Amniotic epithelial cell (primary cell): Measurements from ENCODE around the gene TSHZ1.

DNA sequence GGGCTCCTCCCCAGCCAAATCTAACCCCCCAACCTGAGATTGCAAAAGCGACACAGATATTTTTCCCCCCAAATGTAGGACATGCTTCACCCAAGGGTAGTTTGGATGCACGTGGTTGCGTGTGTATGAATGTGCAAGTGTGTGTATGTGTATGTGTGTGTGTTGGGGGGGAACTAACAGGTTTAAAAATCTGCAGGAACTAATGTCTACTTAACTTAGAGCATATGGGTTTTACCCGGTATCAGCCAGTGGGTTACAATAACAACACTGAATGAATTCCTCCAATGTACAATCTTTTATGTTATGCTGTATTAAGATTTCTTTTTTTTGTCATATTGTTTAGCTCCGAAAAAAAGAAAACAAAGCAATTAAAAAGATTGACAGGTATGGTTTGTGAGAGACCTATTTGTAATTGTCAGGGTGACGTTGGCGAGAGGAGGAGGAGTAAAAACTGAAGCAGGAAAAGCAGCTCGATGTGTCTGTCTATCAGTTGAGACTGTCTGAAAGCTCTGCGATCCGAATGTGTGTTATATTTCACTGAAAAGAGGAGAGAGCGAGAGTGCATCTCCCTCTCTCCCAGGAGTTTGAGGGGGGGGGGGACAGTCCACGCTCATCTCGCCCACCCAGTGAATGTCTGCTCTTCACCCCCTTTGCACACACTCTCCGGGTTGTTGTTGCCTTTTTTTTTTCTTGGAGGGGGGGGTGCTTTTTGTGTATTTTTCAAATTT, at the start of gene TSHZ1:
TSS of gene TSHZ1 (plus strand) at position 489 of the 728 bp plus-strand sequence.
- RRBS, result 17% methylated on average over 1 of the region's 14 CpGs

- RRBS, result no CpG with 5 or more reads among the region's 10 CpGs
Observed at GRCh38 chr18:75218357-75219074, 7.9 kb downstream of the TSHZ1 start.

DNA sequence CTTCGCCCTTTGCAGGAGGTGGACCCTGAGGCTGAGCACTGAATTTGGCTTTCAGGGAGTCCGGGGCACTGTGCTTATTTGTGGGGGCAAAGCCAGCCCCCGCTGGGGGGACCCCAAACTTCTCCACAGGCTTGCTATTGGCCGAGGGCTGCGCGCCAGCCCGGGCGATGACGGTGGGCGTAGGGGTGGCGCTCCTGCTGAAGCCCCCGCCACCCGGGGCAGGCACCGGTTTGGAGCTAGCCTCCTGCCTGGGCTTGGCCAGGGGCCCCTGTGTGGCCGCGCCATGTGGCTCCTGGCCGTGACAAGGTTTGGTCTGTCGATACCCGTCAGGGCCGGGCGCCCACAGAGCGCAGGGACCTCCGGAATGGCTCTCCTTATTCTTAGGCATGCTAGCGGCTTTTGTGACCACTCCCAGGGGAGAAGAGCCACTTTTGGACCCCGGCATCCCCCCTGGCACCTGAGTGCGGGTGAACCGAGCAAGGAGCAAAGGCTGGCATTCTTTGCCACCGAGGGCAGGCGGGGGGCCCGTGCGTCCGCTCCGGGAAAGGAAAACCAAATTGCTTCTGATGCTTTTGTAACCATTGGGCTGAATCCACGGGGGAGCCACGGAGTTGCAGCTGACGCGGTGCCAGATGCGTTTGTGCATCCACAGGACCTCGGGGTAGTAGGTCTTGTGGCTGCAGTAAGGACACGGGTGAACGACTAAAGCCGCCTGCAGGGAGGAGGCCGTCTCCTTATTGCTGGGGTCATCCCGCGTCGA, 115.7 kb downstream of the ZNF516 start:
- RRBS, result 96% methylated on average over 20 of the region's 46 CpGs

DNA sequence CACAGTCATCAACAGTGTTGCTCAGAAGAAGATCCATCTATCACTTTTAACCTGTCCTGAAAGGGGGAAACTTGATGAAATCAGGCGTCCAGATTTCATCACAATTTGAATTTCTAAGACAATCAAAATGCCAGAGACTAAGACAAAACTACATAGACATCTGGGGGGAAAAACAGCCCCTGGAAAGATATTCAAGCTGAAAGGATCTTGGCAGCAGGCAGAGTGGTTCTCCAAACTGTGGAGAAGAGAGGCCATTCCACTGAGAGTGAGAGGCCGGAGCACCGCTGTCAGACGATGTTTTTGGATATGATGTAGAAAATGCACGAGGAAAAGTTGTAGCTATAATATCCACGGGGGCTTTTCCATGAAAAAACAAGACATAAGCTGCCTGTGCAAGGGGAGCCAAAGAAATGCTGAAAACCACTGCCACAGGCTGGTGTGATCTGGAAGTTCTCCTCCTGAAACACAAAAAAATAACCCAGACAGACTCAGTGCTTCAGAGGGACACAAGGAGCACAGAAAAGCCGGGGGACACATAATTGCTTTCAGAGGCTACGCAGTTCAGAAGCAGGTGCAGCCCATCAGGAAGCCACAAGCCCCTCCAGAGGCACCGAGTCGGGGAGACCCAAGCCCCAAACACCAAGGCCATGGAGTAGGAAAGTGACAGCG, 98.4 kb downstream of the ZNF516 start:
- RRBS, result no CpG with 5 or more reads among the region's 11 CpGs

DNA sequence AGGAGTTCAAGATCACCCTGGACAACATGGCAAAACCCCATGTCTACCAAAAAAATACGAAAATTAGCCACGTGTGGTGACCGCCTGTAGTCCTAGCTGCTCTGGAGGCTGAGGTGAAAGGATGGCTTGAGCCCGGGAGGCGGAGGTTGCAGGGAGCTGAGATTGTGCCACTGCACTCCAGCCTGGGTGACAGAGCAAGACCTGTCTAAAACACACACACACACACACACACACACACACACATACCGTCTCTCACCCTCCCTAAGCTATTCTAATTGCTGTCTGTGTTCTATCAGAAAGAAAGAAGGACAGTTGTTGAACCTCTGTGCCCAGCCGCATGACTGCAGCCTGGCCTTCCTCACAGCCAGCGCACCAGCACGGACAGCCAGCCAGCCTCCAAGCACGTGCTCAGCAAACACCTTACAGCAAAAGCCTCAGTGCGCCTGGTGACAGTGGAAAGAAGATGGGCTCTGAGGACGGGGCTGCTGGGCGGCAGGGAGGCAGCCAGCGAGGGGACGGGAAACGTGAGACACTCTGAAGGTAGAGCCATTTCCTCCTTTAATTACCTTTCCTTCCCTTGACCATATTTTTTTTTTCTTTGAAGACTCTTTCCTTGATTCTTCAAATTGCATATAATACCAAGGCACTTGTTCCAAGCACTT, 58.1 kb downstream of the ZNF516 start:
- RRBS, result no CpG with 5 or more reads among the region's 16 CpGs

DNA sequence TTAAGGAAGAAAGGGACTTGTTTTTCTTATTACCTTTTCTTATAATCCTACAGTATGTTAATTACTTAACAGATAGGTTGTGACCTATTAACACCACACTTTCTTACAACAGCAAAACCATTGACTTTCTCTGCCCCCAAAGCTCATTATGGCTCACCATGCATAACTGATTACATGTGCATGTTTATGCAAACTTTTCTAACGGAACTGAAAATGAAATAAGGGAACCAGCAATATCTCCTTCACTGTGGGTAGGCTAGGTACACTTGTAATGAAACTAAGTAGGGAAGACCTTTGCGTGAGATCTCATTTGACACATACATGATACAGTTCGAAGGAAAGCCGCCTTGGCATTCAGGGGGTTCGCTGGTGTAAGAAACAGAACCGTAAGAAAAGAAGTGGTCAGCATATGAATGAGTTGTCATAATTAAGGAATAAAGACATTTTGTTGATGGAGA, 4.9 kb upstream of the ZNF516 start:
- RRBS, result no CpG with 5 or more reads among the region's 6 CpGs

- RRBS, result no CpG with 5 or more reads among the region's 7 CpGs
Observed at GRCh38 chr18:76670547-76670901, 151.8 kb upstream of the ZNF236 start.

GRCh38 chr18:76686675-76686921, 135.8 kb upstream of the ZNF236 start:
- RRBS, result no CpG with 5 or more reads among the region's 9 CpGs

DNA sequence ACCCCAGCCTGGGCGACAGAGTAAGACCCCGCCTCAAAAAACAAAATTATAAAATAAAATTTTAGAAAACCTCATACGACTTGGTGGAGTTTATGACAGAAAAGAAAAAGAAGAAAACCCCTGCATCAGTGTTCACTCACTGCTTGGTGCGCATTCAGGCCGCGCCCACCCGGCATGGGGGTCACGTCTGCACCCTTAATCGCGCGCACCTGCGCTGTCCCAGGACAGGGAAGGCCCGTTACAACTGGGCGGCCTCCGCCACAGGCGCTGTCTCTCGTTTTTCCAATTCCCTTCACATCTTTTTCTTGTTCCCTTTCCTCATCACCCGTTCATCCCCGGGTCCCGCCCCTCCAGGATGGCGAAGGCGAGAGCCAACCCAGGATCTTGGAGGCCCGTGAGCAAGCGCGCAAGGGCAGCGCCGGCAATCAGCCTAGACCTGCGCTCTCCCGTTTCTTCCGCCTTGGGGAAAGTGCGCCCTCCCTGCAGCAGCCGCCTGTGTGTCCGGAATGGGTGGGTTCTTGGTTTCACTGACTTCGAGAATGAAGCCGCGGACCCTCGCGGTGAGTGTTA, 35.1 kb upstream of the ZNF236 start:
- RRBS, result 42% methylated on average over 14 of the region's 38 CpGs

DNA sequence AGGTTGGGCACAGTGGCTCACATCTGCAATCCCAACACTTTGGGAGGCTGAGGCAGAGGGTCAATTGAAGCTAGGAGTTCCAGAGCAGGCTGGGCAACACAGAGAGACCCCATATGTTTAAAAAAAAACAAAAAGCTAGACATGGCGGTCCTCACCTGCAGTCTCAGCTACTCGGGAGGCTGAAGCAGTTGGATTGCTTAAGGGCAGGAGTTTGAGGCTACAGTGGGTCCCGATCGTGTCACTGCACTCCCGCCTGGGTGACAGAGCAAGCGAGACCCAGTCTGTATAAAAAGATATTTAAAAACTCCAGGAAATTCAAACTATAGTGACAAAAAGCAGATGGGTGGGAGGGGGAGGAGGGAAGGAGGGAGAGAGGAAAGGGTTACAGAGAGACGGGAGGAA, 1.0 kb upstream of the ZNF236 start:
- RRBS, result no CpG with 5 or more reads among the region's 7 CpGs

DNA sequence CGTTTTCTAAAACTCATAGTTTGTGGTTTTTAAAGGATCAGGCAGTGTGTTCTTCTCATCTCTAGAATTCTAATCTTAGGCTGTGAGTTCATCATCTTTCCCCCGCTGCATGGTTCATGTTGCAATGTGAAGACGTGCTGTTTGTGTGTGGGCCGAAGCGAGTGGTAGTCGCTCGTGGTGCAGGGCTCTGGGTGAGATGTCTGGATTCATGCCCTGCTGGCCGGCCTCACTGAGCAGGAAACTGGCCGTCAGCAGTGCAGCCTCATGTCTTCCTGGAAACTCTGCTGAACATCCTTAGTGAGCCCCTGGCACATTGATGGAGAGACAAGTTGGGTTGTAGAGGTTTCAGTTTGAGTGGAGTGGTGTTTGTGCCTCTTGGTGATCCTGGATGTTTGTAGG, 110.1 kb downstream of the ZNF236 start:
- RRBS, result no CpG with 5 or more reads among the region's 9 CpGs

GRCh38 chr18:76967441-76968366, 145.3 kb downstream of the ZNF236 start:
- RRBS, result 5% methylated on average over 2 of the region's 15 CpGs

GRCh38 chr18:76987767-76988811, 144.5 kb downstream of the MBP start:
- RRBS, result no CpG with 5 or more reads among the region's 28 CpGs

GRCh38 chr18:77060666-77061829, 71.5 kb downstream of the MBP start:
- RRBS, result no CpG with 5 or more reads among the region's 14 CpGs

- RRBS, result no CpG with 5 or more reads among the region's 15 CpGs
Observed at GRCh38 chr18:77068313-77069187, 64.0 kb downstream of the MBP start.

GRCh38 chr18:77086696-77086965, 46.0 kb downstream of the MBP start:
- RRBS, result no CpG with 5 or more reads among the region's 6 CpGs

GRCh38 chr18:77086966-77088028, 45.3 kb downstream of the MBP start:
- RRBS, result 6% methylated on average over 16 of the region's 66 CpGs

DNA sequence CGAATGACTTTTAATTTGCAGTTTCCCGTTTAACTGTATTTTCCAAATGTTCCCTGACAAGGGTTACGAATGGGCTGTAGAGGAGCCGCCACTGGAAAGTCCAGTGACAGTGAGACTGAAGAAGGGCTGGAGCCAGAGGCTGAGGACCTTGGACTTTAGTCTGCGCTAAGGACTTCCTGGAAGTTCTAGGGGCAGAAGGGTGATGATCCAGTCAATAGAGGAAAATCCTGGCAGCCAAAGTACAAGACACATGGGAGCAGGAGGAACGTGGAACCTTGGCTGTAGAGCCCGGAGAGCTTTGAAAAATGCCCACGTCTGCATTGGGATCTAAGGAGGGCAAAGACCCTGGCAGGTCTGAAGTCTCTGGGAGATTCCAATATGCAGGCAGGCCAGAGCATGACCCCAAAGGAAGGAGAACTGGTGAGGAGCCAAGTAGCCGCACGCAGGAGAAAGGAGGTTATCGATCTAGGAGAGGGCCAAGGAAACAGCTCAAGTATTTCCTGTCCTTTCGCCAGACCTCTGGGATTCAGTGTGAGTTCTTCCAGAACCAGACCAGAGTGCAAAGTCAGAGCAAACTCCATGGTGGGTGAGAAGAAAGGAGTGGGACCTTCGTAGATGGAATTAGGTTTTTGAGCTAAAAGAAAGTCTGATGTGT, 28.5 kb downstream of the MBP start:
- RRBS, result no CpG with 5 or more reads among the region's 13 CpGs

GRCh38 chr18:77124645-77125681, 7.6 kb downstream of the MBP start:
- RRBS, result no CpG with 5 or more reads among the region's 11 CpGs

DNA sequence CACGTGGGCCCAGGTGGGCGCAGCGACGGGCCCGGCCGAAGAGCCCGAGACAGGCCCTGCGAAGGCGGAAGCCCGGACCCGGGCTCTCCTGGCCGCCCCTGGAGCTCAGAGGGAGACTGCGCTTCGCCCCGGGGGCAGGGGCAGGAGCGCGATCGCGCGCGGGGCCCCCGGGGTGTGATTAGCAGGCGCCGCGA, 822 bp downstream of the MBP start:
- RRBS, result 2% methylated on average over 22 of the region's 25 CpGs